Ishikawa (cell line): ENCODE measurements around a stretch of chr4.

DNA sequence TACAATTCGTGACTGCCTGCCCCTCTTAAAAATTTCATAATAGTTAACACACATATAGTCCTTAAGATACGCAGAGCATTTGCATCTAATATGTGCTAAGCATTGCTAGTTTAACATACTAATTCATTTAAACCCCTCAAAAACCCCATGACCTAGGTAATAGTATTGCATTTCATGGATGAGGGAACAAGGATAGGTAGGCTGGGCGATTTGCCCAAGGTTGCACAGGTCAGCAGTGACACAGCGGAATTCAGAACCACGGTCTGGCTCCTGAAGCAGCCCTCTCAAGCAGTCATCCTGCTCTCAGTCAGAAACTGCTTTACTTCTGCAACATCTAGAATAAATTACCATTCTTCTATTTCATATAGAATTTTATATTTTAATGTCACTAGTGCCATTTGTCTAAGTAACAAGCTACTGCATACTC is 704 bp upstream of the SPP1 start:
- RRBS: no CpG with 5 or more reads among the region's 5 CpGs

DNA sequence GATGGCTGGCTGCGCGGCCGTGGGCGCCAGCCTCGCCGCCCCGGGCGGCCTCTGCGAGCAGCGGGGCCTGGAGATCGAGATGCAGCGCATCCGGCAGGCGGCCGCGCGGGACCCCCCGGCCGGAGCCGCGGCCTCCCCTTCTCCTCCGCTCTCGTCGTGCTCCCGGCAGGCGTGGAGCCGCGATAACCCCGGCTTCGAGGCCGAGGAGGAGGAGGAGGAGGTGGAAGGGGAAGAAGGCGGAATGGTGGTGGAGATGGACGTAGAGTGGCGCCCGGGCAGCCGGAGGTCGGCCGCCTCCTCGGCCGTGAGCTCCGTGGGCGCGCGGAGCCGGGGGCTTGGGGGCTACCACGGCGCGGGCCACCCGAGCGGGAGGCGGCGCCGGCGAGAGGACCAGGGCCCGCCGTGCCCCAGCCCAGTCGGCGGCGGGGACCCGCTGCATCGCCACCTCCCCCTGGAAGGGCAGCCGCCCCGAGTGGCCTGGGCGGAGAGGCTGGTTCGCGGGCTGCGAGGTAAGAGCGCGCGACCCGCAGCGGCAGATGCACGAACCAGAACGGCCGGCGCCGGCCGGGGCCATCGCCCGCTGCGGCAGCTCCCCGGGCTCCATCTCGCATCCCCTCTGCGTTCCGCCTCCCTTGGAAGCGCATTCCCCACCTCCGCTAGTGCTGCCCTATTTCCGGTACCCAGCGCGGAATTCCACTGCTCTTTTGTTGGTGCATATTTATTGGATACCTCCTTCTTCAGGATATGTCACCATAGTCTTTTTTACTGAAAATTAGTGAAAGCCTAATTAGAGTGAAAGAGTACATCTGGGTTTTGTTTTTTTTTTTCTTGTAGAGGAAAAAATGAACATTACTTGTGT is 614 bp downstream of the PKD2 start:
- RRBS: 1% methylated on average over 50 of the region's 90 CpGs

DNA sequence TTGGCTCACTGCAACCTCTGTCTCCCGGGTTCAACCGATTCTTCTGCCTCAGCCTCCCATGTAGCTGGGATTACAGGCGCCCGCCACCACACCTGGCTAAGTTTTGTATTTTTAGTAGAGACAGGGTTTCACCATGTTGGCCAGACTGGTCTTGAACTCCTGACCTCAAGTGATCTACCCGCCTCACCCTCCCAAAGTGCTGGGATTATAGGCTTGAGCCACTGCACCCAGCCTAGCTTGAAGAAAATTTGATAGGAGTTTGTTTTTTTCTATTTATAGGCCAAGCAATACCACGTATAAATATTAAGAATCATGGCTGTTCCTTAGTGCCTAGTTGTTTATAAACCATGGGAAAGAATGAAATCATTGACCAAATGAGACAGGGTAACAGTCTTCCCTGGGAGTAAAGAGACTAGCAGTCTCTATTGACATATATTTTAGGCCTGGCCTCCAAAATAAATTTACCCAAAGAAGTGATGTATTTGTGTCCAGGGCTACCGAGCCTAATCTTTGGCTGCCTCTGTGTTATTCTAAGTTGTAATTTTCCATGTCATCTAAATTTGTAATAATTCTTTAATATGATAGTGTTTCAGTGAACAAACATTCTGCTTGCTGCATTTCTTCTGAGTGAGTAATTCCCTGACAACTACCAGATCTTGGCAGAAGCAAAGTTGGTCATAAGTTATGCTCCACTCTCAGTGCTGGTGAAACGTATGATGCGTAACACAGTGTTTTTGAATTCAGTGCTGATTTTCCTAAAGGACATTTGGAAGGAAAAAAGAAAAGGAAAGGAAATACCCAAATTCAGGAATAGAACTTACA is 10.3 kb downstream of the PKD2 start:
- RRBS: no CpG with 5 or more reads among the region's 9 CpGs

- RRBS: no CpG with 5 or more reads among the region's 10 CpGs
These were observed 30.7 kb downstream of the PKD2 start for GRCh38 chr4:88038049-88038566.

GRCh38 chr4:88046372-88047424 is 39.3 kb downstream of the PKD2 start:
- RRBS: no CpG with 5 or more reads among the region's 8 CpGs

DNA sequence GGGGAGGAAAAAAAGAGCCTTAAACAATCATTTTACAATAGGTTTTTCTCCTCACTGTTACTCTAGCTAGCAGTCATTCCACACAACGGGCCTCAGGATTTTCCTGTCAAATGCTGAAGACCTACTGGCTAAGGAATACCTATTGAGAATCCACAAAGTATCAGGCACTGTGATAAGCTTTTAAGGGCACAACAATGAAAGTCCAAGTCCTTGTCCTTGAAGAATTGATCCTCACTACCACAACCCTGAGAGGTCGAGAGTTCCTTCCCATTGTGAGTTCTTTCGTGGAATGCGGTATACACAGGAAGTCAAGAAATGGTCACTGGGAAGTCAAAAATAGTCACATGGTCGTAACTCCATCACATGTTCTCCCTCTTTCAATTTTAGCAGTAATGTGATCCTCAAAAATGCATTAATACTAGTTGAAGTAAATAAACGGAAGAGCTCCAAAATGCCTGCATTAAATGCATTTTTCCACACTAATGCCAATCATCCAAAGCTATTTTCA is 7.1 kb downstream of the PPM1K start:
- RRBS: no CpG with 5 or more reads among the region's 6 CpGs

- RRBS: 7% methylated on average over 4 of the region's 19 CpGs
These were observed 996 bp downstream of the PPM1K start for GRCh38 chr4:88283360-88283769.

DNA sequence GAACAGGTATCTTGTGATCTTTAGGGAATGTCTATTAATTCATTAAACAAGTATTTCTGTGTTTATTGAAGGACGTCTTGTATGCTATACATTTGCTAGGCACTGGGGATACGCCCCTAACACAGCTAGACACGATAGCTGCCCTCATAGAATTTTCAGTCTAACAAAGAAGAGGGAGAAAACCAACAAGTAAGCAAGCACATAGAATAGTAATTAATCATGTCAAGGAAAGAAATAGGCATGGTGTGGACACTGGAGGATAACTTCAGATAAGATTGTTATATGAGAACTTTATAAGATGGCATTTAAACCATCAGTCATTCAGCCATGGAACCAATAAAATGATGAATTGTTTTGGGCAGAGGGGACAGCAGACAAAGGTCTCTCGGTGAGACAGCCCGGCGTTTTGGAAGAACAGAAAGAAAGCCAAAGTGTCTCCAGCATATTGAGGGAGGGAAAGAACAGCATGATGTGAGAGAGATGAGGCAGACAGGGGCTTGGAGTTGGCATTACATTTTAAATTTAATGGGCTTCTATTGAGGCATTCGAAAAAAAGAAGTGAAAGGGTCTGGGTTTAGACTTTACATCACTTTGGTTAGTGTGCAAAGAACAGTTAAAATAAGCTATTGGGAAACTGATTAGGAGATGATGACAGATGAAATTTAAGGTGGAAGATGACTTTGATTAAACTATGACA is 843 bp upstream of the PPM1K start:
- RRBS: no CpG with 5 or more reads among the region's 7 CpGs

- RRBS: no CpG with 5 or more reads among the region's 3 CpGs
These were observed 37.1 kb upstream of the HERC6 start for GRCh38 chr4:88341575-88341892.

GRCh38 chr4:88532926-88533584 is 9.5 kb upstream of the PIGY start:
- RRBS: no CpG with 5 or more reads among the region's 11 CpGs

GRCh38 chr4:88752831-88753290 is 55.2 kb upstream of the NAP1L5 start:
- RRBS: no CpG with 5 or more reads among the region's 2 CpGs

- RRBS: no CpG with 5 or more reads among the region's 7 CpGs
These were observed 58.6 kb upstream of the NAP1L5 start for GRCh38 chr4:88756086-88756703.

DNA sequence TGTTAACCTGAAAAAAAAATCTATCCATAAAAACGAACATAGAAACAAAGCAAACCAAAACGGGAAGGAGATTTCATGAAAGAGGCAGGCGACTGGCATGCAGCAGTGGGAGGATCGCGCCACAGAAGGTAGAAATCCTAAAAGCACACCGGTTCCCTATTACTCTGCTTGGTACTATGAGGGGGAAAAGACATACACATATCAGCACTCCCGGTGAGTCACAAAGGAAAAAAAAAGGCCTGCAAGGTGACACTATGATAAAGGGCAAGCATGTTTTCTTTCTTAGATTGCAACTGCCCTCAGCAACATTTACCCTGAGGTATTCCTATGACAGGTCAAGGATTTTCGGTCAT is 60.6 kb upstream of the NAP1L5 start:
- RRBS: 81% methylated on average over 2 of the region's 8 CpGs

DNA sequence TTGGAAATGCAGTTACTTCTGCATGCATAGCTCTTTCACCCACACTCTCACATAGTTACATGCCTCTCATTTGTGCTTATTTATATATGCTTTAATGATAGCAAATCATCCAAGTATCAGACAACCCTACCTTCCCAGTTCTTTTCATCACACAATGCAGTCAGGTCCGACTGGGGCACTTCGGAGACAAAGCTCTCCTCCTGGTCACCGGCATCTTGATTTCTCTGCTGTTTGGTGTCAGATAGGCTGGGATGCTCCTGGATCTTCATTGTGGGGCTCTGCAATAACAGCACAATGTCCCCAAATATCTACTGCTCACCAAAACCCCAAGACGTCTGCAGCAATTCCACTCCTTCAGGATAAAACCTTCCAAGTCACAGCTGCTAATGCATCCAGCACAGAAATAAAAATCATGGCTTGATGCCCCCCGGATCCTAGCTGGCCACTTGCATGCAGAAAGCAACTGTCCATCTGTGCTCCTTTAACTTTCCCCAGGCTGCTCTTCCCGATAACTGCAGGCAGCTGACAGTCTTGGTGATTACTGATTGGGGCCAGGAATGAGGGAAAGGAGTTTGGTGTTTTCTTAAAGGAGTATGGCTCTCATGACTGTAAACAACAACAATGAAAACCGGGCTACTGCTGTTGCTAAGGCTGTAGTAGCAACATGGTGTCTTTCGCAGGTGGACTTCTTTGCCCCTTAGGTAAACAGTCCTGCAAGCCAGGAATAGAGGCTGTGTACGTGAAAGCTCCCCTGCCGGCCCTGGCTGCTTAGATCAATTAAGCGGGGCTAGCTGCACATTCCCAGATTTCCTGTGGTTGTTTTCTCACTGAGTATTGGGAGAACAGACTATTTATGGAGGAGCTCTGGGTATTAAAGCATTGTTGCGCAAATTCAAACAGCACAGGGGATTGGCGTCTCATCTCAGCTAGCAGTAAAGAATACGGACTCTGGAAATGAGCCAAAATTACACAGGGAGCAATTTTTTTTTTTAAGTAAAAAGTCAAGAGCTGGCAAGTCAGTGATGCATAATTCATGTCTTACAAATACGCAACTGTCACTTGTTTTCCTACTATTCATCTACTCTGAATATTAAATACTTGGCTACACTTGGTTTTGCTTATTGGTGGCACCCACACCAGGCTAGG is 61.4 kb upstream of the NAP1L5 start:
- RRBS: 23% methylated on average over 3 of the region's 15 CpGs

DNA sequence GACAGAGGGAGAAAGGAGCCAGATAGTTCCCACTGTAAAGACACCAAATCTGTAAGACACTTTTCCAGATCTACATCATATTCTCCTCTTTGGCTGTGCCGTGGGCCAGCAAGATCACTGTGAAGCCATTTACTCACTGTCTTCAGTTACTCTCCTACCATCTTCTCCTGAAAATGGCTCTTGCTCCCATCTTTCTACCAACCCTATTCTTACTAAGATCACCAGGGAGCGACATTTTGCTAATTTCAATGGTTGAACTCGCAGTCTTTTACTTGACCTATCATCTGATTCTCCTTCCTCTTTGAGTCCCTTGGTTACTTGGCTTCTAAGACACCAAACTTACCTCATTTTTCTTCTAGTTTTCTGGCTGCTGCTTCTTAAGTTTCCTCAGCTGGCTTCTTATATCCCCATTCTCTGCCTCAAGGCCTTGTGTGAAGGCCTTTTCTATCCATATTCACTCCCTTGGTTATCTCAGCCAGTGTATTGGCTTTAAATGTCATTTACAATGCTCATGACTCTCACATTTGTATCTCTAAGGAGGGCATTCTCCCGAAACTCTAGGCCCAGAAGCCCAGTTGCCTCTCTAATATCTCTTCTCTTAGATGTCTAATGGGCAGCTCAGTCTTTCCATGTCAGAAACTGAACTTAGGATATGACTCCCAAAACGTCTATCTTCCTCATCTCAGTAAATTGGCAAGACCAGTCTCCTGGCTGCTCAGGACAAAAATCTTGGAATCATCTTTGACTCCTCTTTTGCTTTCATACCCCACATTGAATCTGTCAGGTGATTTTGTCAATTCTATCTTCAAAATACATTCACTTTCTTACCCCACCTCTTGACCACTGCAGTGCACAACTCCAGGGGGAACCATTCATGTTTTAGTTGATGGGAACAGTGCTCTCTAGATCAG is 80.2 kb upstream of the NAP1L5 start:
- RRBS: no CpG with 5 or more reads among the region's 5 CpGs

DNA sequence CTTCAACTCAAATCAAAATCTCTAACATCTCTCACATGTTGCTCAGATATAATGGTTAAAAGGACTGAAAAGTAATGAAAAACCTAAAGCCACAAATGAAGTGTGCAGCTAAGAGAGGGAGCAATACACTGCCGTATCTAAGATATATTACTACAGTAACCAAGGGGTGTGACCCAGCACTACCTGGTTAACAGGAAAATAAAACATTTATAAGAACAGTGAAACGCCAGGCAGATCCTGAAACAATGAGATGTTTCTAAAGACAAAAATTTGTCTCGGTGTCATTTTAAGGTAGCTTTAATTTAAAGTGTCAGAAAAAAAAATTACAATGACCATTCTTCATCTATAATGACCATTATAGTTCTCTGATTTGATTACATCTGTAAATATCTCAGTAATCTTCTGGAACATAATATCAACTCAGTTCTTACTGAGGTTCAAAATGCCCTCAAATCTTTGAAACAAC is 27.2 kb downstream of the FAM13A start:
- RRBS: no CpG with 5 or more reads among the region's 3 CpGs

DNA sequence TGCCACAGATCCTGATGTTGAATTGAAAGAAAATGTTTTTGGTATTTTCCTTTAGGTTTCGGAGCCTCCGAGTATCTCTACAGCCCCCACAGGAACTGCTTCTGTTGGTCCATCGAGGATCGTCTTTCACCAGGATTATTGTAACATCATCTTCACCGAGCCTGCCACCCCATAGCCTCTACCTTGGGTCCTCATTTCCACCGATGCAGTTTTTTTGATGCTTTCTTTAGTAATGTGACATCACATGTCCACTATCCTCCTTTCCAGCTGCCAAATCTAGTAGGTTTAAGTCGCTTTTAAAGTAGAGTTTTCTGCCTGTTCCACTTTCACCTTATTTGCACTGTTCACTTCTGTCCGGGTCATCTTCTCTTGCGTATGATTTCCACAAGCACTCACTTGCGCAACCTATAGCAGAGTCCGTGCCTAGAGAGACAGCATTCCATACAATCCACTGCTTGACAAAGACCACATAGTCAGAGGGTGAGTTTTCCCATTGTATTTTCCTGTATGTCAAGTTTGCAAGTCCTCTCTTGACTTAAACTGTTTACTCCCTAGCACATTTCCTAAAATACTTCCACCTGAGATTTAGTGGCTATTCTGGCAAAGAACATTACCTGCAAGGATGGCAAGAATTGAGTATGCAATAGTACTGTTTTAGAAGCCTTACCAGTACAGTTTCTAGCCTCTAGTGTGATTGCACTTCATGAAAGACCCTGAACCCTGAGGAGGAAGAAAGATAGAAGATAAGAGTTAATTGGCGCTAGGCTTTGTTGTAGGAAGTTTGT is 871 bp downstream of the TIGD2 start:
- RRBS: no CpG with 5 or more reads among the region's 12 CpGs

GRCh38 chr4:89113409-89114485 is 2.4 kb downstream of the TIGD2 start:
- RRBS: no CpG with 5 or more reads among the region's 7 CpGs

DNA sequence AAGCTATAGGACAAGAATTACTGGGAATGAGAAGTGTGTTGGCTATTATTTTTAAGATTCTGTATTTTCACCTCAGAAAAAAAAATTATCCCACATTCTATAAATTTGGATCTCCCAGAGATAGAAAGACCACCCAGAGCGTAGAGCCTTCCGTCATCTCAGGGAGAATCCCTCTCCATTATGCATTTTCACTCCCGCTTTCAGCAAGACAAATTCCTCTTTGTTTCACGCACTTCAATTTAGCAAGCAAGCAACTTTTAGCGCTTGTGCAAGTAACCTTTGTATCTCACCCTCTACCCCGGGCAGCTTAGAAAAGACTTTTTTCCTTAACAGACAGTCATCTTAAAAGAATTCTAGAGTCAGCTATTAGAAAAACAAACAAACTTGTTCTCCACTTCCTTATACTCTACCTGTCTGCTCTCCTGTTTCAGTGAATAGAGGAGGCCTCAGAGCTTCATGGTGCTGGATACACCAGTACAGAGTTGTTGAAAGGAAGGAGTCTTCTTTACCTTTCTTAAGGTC is 12.0 kb downstream of the TIGD2 start:
- RRBS: no CpG with 5 or more reads among the region's 6 CpGs

GRCh38 chr4:89279601-89280147 is 27.9 kb downstream of the GPRIN3 start:
- RRBS: no CpG with 5 or more reads among the region's 5 CpGs